Tibial nerve (tissue), 3 donors: ENCODE results near the genes KDSR, SERPINB13 and SERPINB7.

DNA sequence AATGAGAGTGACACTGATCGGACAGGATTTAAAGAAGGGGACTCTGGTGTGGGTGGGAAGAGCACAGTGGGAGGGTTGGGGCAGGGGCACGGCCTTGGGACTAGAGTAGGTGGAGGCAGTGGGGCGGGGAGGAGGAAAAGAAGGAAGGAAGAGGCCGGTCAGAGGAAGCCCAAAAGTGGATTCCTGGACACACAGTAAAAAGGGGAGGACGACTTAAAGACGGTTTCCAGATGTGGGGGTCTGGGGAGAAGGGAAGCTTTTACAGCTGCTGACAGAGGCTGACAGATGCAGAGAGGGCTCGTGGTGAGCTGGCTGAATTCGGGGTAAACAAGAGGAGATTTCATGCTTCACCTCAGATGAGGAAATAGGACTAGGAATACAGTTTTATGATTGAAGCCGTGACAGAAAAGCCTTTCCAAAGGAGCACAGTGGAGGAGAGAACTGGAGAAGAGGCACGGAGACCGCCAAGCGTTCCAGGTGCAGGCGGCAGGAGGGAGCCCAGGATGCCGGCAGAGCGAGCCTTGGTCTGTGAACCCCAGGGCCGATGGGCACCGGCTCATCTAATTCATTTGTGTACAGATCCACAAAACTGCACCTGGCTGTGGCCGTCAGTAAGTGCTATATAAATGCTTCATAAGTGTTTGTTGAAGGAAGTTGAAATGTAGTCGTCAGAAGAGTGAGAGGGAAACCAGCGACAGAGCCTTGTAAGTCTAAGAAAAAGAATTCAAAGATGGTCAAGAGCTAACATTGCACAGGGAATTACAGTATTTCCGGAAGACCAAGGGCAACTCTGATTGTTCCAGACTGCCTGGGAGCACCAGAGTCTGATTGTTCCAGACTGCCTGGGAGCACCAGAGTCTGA lies 112.6 kb downstream of the BCL2 start:
- PRO-cap, result no peak
- RAMPAGE, long total RNA, 3 experiments, result no peak in any of the 3 experiments

DNA sequence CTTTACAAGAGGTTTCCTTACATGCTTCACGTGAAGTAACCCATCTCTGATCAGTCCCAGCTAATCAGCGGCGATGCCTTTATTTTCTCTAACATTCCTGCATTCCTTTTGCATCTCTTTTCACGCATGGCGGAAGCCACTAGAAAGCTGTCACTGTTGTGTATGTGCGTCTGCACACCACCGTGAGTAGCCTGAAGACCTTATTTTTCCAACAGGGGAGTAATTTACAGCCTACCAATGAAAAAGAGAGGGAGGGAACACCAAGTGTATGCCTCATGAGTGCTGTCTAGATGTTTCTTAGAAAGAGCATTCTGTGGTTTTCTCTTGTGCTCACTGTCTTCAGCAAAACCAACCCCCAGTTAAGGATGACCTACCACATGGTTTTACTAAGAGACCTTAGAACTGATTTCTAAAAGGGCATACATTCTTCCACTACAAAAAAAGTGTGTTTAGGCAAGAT lies 51.6 kb downstream of the BCL2 start:
- PRO-cap, result no peak
- RAMPAGE, long total RNA, 3 experiments, result no peak in any of the 3 experiments

GRCh38 chr18:63318418-63319263 lies 928 bp downstream of the BCL2 start:
- PRO-cap, result no peak
- RAMPAGE, long total RNA, 3 experiments, result no peak in any of the 3 experiments

- PRO-cap, result bidirectional peak, plus-strand start at chr18:63367299, minus-strand start at chr18:63367204
- RAMPAGE, long total RNA, 3 experiments, result start-site peak on the plus strand in 3 of 3 experiments, at chr18:63367298-63367328 at its widest, 6 to 12 reads per replicate; start-site peak on the minus strand in 1 of 3 experiments, at chr18:63367140-63367174 at its widest, 49 reads per replicate
Measured at GRCh38 chr18:63366964-63367435, at the start of gene KDSR. Gene KDSR, minus strand, starts transcription at chr18:63367206.

- PRO-cap, result no peak
- RAMPAGE, long total RNA, 3 experiments, result no peak in any of the 3 experiments
Measured at GRCh38 chr18:63586832-63587665, at the start of gene SERPINB13. Gene SERPINB13, plus strand, starts transcription at chr18:63587343.

DNA sequence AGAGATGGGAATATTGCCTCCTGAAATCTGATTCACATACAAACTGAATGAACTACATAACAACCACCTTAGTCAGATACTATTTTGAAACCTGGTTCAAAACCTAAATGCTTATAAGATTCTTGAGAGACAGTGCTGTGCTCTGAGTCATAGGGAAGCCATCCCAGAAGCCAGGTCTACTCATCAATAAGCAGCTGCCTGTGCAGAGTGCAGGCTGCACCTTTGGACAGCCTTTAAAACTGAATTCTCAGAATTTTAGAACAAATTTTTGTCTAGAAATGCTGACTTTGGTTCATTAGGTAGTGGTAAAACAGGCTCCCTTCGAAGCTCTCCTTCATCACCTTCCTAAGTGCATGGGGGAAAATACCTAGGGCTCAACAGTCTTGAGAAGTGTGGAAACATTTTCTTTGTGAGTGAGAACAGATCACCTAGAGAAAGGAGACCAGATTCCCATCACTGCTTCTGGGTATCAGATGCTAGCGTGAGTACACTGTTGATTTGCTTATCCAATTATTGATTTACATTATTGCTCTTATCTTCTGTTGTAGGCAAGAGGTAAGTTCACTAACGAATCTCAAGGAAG lies at the start of gene SERPINB7:
SERPINB7 (plus strand) TSS at position 183 of the 583 bp plus-strand sequence.
- PRO-cap, result no peak
- RAMPAGE, long total RNA, 3 experiments, result no peak in any of the 3 experiments

DNA sequence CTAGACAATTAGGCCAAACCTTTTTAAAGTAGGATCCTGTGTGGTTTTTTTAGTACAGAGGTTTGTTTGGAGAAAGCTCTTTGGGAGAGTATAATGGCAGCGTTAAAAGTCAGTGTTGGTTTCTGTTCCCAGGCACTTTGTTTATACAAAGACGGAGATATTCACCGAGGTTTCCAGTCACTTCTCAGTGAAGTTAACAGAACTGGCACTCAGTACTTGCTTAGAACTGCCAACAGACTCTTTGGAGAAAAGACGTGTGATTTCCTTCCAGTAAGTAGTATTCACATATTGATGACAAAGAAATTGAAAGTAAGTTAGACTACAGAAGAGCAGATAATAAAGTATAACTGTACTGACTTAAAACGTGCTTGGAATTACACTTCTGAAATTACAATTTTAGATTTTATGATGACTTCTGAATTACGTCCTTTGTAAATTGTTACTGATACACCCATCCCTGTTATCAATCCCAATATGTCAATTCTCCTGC lies 9.8 kb downstream of the SERPINB8 start:
- PRO-cap, result no peak
- RAMPAGE, long total RNA, 3 experiments, result no peak in any of the 3 experiments

- PRO-cap, result no peak
- RAMPAGE, long total RNA, 3 experiments, result no peak in any of the 3 experiments
Measured at GRCh38 chr18:64747783-64748022, 777.8 kb downstream of the SERPINB8 start.

GRCh38 chr18:66280226-66280510 lies 323.7 kb downstream of the CDH19 start:
- PRO-cap, result no peak
- RAMPAGE, long total RNA, 3 experiments, result no peak in any of the 3 experiments

DNA sequence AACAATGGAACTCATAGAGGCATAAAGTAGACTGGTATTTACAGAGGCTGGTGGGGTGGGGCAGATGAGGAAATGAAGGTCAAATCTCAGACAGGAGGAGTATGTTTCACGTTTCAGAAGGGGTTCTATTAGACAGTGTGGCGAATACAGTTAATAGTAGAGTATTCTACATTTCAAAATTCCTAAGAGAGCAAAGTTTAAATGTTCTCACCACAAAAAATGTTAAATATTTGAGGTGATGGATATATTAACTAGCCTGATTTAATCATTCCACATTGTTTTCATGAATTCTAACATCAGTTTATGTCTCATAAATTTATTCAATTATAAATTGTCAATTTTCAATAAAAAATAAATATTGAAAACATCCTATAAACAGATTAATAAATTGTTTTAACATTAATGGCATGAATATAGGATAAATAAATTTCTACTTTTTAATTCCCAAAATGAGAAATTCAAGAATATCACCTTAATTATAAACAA lies 4.5 kb downstream of the CDH19 start:
- PRO-cap, result no peak
- RAMPAGE, long total RNA, 3 experiments, result no peak in any of the 3 experiments

DNA sequence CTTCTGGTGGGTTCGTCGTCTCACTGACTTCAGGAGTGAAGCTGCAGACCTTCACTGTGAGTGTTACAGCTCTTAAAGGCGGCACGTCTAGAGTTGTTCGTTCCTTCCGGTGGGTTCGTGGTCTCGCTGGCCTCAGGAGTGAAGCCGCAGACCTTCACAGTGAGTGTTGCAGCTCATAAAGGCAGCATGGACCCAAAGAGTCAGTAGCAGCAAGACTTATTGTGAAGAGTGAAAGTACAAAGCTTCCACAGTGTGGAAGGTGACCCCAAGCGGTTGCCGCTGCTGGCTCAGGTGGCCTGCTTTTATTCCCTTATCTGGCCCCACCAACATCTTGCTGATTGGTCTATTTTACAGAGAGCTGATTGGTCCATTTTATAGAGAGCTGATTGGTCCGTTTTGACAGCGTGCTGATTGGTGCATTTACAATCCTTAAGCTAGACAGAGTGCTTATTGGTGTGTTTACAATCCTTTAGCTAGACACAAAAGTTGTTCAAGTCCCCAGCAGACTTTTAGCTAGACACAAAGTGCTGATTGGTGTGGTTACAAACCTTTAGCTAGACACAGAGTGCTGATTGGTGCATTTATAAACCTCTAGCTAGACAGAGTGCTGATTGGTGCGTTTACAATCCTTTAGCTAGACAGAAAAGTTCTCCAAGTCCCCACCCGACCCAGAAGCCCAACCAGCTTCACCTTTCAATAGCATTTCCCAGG lies 301.4 kb downstream of the DSEL start:
- PRO-cap, result no peak
- RAMPAGE, long total RNA, 3 experiments, result no peak in any of the 3 experiments

DNA sequence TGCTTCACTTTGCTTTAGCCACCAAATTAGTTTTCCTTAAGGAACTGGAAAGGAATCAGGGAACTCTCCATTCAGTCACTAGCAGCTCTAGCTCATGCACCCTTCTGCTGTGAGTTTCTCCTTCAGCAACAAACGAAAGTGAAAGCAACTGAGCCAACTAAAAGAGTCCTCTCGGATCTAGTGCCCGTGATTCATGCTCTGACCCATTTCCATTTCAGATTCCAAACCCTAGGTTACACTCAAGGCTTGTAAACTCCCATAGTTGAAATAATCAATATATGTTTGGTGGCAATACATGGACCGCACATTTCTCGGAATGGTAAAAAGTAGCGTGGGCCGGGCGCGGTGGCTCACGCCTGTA lies 98.4 kb downstream of the DSEL start:
- PRO-cap, result no peak
- RAMPAGE, long total RNA, 3 experiments, result no peak in any of the 3 experiments

DNA sequence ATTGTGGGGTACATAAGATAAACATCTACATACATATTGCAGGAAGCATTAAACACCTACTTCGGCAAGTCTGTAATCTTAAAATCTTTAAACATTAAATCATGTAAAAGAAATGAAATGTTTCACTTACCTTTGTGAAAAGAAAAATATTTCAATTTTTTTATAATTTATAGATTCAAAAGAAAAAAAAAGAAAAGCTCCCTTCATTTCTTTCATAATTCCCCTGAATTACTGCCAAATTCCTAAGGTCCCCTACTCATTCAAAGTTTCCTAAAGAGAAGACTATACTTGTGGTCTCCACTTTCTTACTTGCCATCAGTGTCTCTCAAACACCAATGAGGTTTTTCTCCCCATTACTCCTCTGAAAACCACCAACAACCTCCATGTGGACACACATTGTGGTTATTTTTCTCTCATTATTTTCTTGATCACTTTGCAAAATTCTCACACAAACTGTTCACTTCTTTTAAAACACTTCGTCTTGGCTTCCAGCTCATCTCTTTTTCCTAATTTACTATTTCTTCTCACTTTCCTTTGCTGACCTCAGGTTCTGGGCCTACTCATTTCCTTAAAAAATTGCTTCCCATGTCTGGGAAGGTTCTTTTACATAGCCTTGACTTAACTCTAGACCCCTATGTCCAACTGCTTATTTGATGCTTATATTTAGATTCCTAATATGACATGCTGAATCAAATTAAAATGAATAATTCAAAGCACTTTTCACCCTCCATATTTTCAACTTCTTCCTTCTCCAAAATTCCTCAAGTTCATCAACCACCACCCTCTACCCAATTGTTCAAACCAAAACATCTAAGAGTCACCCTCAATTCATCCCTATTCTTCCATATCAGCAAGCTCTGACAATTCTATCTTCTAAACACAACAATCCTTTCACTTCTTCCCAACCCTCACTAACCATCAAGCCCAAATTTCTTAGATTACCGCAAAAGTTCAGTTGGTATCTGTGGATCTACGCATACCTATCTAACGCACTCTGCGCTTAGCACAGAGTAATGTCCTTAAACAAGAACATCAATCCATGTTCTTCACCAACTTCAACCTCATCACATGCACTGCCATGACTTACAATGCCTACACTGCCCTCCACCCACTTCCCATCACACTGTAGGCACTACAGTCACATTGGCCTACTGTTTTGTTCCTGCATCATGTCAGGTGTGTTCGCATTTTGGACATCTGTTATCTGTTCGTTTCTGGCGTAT lies 19.7 kb downstream of the TMX3 start:
- PRO-cap, result no peak
- RAMPAGE, long total RNA, 3 experiments, result no peak in any of the 3 experiments

GRCh38 chr18:69401228-69401409 lies 431 bp downstream of the DOK6 start:
- PRO-cap, result no peak
- RAMPAGE, long total RNA, 3 experiments, result no peak in any of the 3 experiments

- PRO-cap, result no peak
- RAMPAGE, long total RNA, 3 experiments, result no peak in any of the 3 experiments
Measured at GRCh38 chr18:69948884-69949531, 1.3 kb upstream of the CD226 start.

- PRO-cap, result bidirectional peak, plus-strand start at chr18:70289687, minus-strand start at chr18:70289595
- RAMPAGE, long total RNA, 3 experiments, result no peak in any of the 3 experiments
Measured at GRCh38 chr18:70289466-70290025, 701 bp downstream of the SOCS6 start.

DNA sequence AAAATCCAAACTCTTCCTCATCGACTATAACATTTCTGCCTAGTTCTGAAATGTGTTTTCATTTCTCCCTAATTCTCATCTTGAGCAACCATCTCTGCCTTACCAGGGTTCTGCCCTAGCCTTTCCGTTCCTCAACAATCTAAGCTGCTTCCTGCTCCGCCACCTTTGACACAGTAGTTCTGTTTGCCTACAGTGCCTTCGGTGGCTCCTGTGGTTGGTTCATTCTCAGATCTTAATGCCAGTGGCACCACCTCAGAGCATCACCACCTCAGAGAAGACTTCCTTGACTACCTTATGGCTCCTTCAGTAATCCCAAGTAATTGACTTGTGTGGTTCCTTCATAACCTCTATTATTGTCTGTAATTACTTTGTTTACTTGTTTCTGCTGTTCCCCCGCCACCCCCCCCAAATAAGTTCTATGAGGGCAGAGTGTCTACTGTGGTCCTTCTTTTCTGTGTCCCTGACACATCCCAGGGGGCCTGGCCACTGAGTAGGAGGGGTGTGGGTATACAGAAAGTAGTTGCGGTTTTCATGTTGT lies 3.9 kb downstream of the SOCS6 start:
- PRO-cap, result no peak
- RAMPAGE, long total RNA, 3 experiments, result no peak in any of the 3 experiments

DNA sequence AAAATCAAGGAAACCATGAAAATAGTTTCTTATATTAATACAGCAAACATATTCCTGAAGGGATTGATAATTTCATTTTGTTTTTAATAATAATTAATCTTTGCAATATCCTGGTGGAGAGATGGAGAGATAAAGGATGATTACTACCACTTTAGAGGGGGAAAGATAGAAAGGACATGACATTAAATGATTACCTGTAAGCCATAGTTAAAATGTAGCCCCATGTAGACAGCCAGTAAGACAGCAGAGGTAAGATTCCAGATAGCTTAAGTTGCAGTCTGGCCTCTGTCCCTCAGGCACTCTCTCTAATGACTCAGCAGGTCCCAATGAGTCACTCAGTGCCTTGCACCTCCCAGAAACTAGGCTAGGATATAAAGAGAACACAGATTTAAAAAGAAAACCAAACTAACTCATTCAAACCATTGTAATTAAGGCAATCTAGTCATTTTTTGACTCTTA lies 48.2 kb downstream of the SOCS6 start:
- PRO-cap, result no peak
- RAMPAGE, long total RNA, 3 experiments, result no peak in any of the 3 experiments

DNA sequence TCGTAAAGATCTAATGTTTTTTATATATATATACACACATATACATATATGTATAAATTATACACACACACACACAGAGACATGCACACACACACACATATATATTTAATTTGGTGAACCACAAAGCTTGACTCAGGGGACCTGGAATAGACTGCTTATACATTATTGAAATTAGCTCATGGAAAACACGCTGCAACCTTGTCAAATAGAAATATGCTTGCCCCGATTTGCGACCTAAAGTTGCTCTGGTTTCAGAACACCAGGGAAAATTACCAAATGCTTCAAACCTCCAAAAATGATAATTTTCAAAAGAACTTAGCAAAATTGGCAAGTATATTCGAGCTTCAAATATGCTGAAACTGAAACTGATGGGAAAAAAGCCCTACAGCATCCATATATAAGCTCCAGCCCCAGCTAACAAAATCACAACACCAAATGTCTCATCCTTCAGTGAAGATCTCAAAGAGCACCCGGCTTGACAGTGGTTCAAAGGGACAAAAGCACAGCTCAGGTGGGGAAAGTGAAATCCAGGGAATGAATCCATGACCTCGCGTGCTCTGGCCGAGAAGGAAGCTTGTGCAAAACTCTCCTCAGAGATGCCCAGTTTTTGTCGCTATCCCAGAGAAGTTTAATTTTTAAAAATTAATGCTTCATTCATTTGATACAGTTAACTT lies 370.7 kb downstream of the SOCS6 start:
- PRO-cap, result no peak
- RAMPAGE, long total RNA, 3 experiments, result no peak in any of the 3 experiments

DNA sequence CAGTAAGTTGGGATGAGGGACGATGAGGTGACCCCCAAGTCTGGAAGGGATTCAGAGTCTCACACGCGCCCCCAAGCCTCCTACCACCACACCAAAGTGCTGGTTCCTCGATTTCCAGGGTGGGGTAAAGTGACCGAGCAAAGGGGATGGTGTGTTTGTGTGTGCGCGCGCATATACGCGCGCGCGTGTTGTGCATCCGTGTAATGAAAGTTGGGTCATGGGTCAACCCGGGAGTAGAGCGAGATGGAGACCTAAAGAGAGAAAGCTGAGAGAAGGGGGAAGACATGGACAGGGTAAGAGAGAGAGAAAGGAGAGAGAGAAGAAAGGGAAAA lies 1.6 kb upstream of the NETO1 start:
- PRO-cap, result no peak
- RAMPAGE, long total RNA, 3 experiments, result no peak in any of the 3 experiments